ENCODE data around the genes SP5 and RAPGEF4.

GRCh38 chr2:170154763-170155632, 22.9 kb upstream of the MYO3B start:
- PRO-cap = no peak

DNA sequence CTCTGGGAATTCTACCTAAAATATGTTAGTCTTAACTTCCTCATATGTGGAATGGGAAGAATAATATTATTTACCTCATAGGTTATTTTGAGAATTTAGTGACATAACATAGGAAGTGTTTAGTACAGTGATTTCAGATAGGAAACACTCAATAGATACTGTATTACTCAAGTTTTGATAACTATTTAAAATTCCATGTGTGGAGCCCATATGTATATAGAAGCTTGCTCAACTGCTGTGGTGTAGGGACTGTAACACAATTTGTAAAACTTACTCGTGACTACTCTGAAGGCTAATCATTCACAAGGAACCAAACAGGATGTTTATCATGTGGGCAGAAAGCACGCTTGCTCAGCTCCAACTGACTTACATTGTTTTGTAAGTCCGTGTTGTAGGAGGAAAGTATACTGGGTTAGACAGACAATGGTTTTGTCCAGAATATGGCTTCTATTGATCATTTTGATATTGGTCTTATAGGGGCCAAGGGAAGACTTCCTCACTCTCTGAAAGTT, 259.6 kb upstream of the SP5 start:
- PRO-cap = no peak

GRCh38 chr2:170715086-170715708, at the start of gene SP5:
SP5 (plus strand) TSS chr2:170715337.
- PRO-cap = unidirectional peak, plus-strand start at chr2:170715337

DNA sequence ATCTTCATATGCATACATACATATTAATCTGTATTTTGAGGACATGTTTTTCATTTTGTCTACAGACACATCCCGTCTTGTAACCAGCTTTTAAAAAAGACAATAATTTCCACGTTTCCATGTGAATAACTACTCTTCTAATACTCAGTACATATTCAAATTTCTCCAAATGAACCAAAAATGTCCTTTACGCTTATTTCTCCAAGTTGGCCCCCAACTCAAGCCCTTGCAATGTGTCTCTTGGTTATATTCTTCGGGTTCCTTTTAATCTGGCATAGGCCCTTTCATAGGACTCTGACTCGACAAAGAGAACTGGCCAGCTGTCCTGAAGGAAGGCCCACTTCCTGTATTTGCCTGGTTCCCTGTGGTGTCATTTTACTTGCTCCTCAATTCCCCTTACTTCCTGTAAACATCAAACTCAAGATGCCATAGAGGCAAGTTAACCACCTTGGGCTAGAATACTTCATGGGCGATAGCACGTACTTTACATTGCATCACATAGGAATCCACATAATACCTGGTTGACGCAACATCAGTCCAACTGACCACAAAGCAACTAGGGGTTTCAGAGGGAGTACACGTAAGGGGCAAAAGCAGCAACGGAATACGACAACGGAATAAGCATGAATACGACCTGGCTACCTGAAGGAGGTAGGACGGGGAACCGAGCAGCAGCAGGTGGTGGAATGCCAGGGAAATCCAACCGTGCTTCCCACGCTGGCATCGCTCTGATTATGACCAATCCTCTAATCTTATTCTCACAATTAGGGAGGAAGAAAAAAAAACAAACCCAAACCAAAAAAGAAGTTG, 938 bp upstream of the GORASP2 start:
- PRO-cap = no peak

- PRO-cap = no peak
Measured at GRCh38 chr2:170963246-170963889, 34.3 kb downstream of the GORASP2 start.

DNA sequence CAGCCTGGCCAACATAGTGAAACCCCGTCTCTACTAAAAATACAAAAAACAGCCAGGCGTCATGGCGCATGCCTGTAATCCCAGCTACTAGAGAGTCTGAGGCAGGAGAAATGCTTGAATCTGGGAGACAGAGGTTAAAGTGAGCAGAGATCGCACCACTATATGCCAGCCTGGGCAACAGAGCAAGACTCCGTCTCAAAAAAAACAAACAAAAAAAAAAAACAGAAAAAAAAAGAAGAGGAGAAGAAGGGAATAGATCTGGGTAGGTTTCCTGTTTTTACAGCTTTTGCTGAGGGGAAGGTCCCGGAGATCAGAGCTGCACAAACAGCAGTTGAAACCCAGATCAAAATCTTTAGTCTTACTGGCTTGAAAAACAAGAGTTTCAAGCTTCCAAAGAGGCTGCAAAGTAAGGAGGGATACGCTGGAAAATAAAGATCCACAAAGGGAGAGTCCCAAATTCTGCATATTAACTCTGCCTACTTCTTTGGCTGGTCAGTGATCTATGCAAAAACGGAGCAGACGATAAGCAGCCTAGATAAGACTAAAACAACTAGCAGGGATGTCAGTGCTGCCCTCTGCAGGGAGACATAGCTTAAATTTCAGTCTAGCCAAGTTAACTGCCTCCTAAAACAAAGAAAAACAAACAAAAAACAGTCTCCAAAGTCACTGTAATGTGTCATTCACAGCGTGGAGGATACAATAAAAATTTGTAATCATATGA, 74.1 kb downstream of the TLK1 start:
- PRO-cap = no peak

GRCh38 chr2:171155765-171156325, 4.8 kb downstream of the TLK1 start:
- PRO-cap = no peak

GRCh38 chr2:171319181-171320186, 114.3 kb downstream of the METTL8 start:
- PRO-cap = no peak

GRCh38 chr2:171326880-171327274, 106.9 kb downstream of the METTL8 start:
- PRO-cap = no peak

DNA sequence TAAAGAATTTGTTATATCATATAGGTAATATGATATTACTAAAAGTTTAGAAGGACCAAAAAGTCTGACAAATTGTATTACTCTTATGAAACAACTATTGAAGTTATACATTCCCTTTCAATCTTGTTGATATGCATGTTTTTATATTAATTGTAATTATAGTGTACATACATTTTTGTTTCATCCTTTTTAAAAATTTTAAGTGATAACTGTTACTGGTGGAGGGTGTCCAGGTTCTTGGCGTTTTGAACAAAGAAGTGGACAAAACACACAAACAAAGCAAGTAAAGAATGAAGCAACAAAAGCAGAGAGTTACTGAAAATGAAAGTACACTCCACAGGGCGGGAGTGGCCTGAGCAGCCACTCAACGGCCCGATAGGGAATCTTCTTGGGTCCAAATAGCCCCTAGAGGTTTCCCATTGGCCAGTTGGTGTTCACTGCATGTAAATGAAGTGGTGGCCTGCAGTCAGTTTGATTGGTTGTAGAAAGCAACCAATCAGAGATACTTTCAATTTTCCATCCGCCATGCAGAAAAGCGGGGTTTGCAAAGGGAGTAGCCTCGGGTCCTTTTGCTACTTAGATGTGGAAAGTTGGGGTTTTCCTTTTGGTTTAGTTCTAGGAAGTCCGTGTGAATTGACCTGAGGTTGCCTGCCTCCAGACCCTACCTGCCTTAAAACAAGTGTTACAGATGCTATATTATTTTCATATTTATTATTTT, 31.5 kb downstream of the CYBRD1 start:
- PRO-cap = no peak

GRCh38 chr2:172084185-172085189, 820 bp upstream of the DLX1 start:
- PRO-cap = no peak

DNA sequence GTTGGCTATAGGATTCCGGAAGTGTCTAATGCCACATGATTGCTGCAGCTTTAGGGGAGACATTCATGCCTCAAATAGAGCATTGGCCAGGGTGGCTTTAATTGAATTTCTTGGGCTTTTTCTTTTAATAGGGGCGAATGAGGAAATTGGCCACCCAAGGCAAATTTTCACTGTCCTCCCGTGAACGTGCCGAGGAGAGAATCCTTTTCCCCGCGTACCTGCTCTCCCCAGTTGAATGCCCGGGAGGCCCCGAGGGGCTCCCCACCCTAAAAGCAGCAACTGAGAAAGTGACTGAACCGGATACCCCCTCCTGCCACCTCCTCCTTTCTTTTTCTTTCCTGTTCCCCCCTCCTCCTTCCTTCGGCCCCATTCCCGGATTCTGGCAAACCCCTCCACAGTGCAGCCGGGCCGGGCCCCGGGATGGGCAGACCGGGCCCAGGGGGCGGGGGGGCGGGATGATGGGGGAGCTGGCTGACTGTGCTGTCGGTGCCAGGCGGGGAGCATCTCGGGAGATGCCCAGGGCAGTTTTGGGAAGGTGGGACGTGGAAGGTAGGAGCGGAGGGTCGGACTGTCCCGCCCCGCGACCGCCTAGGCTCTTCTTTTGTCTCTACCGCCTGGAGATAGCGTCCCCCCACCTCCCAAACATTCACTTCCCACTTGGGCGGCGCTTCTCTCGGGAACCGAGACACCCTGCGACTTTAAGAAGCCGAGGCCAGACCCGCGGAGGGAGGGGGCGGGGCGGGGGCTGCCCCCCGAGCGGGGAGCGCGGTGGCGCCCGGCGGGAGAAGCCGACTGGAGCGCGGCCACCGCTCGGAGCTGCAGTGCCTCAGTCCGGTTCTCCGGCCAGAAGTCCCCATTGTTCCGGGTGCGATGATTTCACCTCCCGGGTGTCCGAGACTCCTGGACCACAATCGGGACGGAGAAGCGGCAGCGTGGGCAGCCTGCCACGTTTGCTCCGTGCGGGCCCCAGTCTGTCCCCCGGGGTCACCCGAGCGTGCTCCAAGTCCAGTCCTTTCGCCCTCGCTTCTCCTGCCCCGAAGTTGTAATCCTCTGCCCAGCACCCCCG, 8.2 kb downstream of the DLX2 start:
- PRO-cap = no peak

DNA sequence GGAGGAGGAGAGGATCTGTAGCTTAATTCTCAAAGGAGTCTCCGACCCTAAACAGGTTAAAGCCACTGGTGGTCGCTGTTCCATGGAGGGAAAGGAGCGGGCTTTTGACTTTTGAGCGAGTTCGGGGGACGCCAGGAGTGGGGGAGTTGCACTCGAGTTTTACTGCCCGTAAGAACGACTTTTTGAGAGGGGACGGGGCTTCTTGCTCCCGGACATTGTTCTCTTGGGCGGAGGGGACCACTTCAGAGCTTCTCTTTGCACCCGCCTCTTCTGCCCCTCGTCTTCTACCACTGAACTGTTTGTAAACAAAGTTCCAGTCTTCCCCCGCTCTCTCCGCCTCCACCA, 6.8 kb downstream of the DLX2 start:
- PRO-cap = no peak

- PRO-cap = no peak
Measured at GRCh38 chr2:172099000-172099712, 3.5 kb downstream of the DLX2 start.

DNA sequence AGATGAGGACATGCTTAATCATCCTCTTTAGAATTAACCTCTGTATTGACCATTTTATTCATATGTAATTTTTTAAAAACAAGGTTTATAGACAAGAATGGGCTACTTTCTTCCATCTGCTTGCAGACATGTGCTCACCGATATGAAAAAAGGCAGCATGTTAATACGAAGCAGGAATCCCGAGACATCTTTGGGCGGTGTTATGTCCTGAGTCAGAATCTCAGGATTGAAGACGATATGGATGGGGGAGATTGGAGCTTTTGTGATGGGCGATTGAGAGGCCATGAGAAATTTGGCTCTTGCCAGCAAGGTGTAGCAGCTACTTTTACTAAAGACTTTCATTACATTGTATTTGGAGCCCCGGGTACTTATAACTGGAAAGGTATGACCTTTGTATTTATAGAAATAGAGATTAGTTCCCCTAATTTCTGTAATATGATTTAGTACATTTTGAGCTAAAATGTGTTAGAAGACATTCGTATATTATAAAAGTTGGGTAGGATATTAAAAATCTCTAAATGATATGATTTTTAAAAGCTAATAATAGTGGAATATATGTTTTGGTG, 41.7 kb downstream of the ITGA6 start:
- PRO-cap = no peak

DNA sequence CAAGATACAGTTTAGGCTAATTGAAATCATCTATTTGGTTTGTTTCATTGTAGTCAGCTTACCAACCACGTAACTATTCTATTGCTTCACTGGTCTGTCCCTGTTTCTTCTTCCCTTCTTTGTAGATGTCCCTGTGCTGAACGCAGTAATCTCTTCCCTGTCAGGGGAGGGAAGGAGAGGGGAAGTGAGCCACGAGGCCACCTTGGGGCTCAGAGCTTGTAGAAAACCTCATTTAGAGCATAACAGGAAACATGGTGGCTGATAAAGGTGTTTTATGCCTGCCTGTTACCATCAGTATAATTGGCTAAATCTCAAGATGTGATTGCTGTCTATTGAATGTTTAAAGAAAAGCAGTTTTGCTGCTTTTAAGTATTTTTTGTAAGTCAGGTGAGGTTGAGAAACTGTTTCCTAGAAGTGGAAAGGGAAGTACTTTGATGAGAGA, 59.8 kb upstream of the PDK1 start:
- PRO-cap = no peak

GRCh38 chr2:172607205-172607900, 51.5 kb downstream of the PDK1 start:
- PRO-cap = no peak

- PRO-cap = bidirectional peak, plus-strand start at chr2:172735856, minus-strand start at chr2:172735767
Measured at GRCh38 chr2:172735145-172736235, at the start of gene RAPGEF4. RAPGEF4 (plus strand) TSS chr2:172735845.

- PRO-cap = no peak
Measured at GRCh38 chr2:172862256-172862655, 126.6 kb downstream of the RAPGEF4 start.

GRCh38 chr2:173022043-173022368, 53.6 kb upstream of the MAP3K20 start:
- PRO-cap = unidirectional peak, plus-strand start at chr2:173022199

Measured in left ventricle myocardium (tissue), 1 donor.